ENCODE results near the genes STX1A, ABHD11, RFC2 and CASTOR2.

DNA sequence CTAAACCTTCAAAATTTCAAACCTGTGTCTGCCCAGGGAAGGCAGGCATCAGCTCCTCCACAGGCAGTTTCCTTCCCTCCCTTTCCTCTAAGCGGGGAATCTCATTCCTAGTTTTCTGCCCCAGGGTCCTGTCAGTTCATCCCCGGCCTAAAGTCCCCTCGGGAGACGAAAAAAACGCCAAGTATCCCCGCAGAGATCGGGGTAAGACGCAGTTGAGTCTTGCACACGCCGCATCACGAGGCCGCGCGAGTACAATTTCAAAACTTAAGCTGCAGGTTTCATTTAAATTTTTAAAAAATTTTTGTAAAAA, 998 bp downstream of the BAZ1B start:
- RRBS = no CpG with 5 or more reads among the region's 14 CpGs

GRCh38 chr7:73556899-73557289, 596 bp downstream of the BCL7B start:
- RRBS = 2% methylated on average over 14 of the region's 31 CpGs

GRCh38 chr7:73719416-73719922, at the start of gene STX1A:
Gene STX1A, minus strand, starts transcription at chr7:73719669.
- RRBS = 1% methylated on average over 40 of the region's 65 CpGs

DNA sequence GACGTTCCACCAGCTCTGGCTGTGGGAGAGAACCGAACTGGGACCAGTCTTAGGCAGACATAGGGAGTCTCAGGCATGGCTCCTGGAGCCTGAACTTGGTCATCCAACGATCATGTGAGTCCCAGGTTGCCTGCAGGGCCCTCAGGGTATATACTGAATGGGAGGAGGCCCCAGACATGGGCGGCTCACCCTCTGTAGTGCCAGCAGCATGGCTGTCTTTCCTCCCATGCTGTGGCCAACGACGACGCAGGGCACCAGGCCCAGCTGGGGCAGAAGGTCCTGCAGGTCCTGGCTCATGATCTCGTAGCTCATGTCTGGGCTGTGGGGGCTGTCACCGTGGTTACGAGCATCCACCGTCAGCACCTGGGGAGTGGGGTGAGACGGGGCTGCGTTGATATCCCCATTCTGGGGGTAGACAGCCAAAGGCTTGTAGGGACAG, 1.2 kb downstream of the ABHD11 start:
- RRBS = no CpG with 5 or more reads among the region's 13 CpGs

GRCh38 chr7:73737812-73738897, at the start of gene ABHD11:
Gene ABHD11, minus strand, starts transcription at chr7:73738802.
- RRBS = 1% methylated on average over 9 of the region's 60 CpGs

DNA sequence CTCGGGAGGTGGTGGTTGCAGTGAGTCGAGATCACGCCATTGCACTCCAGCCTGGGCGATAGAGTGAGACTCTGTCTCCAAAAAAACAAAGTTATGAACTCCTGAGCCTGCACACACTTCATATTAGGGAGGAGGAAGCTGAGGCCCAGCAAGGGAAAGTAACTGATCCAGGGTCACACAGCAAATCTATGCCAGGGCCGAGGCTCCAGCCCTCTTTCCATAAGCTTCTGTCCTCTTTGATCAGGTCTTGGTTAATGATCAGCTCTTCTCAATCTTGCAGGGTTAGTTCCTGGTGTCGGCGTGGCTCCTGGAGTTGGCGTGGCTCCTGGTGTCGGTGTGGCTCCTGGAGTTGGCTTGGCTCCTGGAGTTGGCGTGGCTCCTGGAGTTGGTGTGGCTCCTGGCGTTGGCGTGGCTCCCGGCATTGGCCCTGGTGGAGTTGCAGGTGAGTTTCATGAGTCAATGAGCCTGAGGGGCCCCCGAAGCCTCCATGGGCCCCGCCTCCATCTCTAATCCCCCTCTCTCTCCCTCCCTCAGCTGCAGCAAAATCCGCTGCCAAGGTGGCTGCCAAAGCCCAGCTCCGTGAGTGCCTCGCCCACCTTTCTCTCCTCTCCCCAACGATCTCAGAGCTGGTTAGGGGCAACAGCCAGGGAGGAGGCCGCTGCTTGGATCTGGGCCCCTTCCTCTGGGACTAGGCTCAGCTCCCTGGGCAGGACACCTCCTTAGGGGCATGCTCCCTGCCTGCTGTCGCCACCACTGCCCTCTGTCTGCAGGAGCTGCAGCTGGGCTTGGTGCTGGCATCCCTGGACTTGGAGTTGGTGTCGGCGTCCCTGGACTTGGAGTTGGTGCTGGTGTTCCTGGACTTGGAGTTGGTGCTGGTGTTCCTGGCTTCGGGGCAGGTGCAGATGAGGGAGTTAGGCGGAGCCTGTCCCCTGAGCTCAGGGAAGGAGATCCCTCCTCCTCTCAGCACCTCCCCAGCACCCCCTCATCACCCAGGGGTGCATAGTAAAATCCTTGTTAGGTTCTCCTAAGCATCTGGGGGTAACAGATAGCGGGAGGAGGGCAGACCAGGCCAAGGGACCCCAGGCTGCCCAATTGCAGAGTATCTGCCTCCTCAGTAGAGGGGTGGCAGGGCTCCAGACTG, 23.6 kb upstream of the LIMK1 start:
- RRBS = no CpG with 5 or more reads among the region's 26 CpGs

DNA sequence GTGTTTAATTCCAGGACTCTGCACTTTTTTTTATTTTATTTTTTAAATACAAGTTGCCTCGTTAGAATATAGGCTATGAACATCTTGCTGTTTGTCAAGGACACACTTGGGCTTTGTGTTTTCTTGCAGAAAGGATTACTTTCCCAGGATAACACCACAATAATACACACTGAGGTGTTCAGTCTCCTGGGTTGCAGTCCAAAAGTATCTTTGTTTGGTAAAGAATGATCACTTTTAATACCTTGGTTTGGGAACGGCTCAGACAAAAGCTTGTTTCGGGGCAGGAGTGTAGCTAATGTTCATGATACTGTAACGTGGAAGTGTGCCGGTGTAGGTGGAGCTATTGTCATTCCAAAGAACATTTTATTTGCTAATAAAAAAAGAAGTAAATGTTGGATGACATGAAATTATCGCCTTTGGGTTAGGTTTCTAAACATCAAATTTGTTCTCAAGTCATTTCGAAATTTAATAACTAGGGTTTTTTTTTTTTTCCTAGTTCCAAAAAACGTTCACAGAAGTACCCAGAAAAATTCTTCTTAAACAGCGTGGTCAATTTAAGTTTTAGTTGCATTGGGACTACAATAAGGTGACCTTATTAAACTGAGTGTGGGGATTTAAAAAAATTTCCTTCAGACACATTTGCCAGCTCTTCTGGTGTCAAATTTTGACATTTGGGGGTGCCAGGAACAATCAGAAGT, 1.2 kb downstream of the EIF4H start:
- RRBS = no CpG with 5 or more reads among the region's 9 CpGs

DNA sequence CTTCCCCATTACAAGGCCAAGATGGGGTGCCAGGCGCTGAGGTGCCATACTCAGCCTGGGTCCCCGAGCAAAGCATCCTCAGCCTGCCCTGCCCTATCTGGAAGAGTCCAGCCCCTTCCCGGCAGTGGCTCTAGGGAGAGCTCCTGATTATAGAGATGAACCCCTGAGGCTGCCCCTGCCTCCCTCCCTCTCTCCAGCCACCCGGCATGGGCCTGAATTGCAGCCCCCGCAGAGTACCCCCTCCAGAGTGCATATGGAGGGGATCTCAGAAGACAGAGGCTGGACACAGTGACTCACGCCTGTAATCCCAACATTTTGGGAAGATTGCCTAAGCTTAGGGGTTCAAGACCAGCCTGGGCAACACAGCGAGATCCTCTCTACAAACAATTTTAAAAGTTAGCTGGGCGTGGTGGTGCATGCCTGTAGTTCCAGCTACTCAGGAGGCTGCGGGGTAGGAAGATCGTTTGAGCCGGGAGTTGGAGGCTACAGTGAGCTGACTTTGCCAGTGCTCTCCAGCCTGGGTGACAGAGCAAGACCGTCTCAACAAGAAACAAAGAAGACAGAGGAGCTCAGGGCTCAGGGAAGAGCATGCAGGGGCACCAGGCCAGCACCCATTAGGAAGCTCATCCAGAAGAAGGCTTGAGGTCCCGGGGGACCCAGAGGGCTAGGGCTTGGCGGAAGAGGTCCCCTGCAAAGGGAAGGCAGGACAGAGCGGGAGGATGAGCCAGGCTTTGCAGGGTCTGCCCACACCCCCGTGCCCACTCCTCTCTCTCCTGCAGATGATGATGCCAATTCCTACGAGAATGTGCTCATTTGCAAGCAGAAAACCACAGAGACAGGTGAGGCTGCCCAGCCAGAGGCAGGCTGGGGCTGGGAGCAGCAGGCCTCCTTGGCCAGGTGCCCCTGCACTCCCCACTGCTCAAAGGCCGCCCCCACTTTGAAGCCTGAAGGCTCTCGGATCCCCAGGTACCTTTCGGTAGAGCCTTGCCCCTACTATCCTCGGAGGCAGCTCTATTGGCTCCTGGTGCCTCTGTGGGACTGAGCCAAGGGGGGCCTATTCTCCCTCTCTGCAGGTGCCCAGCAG, 13.5 kb downstream of the LAT2 start:
- RRBS = 91% methylated on average over 2 of the region's 21 CpGs

DNA sequence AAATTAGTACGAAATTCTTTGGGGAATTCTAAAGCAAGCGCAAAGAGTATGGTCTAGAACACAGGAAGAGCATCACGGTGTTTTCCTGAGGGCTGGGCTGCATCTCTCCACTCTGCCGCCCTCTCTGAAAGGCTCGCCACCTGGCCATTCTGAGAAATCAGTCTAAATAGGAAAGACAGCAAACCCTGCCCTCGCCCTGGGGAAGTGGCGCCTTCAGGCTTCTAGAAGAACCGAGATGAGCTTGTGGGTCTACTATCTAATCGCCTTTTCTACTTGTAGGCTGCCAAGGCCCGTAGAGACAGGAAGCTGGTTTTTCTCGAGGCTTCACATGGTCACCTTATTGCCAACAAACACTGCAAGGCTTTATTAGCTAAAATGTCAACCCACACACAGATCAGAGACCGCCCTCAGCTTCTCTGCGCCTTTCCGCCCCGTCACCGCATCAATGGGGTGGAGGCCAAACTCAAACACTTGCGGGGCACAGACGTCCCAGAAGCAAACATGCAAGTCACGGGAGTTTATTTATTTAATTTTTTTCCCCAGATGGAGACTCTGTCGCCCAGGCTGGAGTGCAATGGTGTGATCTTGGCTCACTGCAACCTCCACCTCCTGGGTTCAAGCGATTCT, 21.5 kb downstream of the LAT2 start:
- RRBS = no CpG with 5 or more reads among the region's 21 CpGs

- RRBS = 2% methylated on average over 31 of the region's 97 CpGs
These were observed at the start of gene RFC2 for GRCh38 chr7:74253967-74255137. Gene RFC2, minus strand, starts transcription at chr7:74254399.

GRCh38 chr7:74290076-74290974, 1.1 kb downstream of the CLIP2 start:
- RRBS = no CpG with 5 or more reads among the region's 32 CpGs

DNA sequence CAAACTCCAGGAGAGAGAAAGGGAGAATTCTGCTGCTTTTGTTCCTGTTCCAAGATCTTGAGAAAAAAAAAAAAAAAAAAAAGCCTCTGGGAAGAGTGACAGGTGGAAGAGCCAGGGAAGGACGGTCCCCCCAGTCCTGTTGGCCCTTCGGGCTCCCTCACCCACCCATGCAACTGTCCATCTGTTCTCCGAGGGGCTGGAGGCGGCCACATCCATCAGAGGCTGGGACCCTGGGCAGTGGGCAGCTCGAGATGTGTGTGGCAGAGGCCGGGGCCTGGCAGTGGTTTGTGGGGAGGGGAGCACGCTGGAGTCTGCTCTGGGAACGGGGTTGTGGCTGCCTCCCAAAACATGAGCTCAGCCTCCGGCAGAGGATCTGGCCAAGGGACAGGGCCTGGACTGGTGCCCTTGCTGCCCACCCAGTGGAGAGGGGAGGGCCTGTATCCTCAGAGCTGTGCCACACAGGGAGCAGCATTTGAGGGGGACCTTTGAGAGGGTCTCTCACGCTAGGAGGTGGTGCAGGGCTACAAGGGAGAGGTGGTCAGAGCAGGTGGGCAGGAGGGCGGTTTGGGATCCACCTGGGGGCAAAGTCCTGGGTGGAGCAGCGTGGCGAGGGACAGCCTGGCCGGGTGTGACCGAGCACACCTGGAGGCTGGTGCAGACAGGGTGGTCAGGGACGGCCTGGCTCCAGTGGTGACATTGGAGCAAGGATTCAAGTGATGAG, 35.7 kb downstream of the CLIP2 start:
- RRBS = 94% methylated on average over 3 of the region's 16 CpGs

DNA sequence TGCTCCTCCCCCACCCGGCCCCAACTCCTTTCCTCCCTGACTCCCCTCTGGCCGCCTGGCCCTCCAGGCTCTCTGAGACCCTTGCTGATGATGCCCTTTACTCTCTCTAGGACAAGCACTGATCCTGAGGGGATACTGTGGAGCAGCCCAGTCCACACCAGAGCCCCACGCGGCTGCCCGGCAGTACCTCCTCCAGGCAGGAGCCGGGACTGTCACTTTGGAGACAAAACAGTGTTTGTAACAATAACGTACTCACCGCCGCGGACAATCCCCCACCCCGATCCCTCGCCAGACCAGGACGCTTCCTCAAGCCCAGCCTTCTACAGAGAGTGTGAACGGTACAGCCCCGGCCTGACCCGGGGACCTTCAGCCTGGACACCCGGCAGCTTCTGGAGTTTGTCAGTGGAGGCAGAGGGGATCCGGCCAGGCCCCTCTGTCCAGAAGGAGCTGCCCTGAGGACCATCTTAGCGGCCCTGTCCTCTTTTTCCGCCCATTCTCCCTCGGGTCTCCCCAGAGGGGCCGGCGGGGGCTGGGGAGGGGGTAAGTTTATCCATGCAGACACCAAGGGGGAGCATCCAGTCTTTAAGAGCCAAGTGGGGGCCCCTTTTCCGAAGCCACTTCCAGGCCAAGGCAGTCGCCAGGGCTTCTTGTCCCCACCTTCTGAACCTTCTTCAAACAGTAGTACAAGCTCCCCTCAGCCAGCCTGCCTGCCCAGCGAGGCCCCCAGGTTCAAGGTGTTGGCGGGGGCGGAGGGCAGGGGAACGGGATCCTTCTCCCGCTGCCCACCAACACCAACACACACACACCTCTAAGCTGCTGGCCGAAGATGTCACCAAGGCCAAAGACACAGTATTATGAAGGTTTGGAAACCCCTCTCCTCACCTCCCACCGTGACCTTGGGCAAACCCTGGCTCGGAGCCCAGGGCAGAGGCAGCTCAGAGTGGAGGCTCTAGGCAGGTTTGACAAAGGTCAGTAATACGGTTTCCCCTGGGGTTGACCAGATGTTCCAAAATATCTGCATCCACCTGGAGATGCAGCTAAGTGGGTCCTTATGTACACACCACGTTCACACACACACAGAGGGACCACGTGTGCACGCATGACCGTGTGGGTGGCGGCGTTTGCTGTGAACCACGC, 49.6 kb upstream of the GTF2IRD1 start:
- RRBS = 100% methylated on average over 1 of the region's 41 CpGs

- RRBS = no CpG with 5 or more reads among the region's 13 CpGs
These were observed 41.5 kb downstream of the GTF2IRD1 start for GRCh38 chr7:74495094-74495728.

GRCh38 chr7:74569519-74569905, 88.0 kb upstream of the GTF2I start:
- RRBS = no CpG with 5 or more reads among the region's 7 CpGs

GRCh38 chr7:74704955-74705372, 47.4 kb downstream of the GTF2I start:
- RRBS = no CpG with 5 or more reads among the region's 1 CpG

- RRBS = no CpG with 5 or more reads among the region's 70 CpGs
These were observed 14.8 kb downstream of the NCF1 start for GRCh38 chr7:74788460-74789112.

GRCh38 chr7:74963847-74964792, at the start of gene CASTOR2:
Gene CASTOR2, plus strand, starts transcription at chr7:74964705.
- RRBS = no CpG with 5 or more reads among the region's 69 CpGs

DNA sequence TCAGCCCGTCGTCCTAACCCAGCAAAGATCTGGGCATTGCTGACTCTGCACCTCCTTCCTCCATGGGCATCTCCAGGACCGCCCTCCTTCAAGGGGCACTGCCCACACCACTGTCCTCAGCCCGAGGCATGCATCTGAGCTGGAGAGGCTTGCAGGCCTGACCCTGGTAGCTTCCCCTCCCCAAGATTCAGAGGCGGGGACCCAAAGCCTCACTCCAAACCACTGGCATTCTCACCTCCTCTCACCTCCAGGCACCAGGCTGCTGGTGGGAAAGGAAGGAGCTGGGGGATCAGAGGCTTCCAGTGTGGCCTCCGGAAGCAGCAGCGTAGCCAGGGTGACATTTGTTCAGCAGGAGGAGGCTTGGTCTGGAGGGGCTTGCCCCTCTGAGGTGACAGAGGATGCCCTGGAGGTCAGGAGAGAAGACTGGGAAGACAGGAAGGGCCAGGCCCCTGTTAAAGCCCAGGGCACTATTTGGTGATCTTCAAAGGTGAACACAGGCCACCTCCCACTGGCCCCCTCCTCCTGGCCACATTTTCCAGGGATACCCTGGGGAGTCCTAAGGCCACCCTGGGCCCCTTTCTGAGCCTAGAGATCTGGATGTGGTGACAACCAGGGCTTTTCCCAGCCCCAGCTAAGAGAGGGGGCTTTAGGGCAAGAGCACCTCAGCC, 44.8 kb downstream of the RCC1L start:
- RRBS = no CpG with 5 or more reads among the region's 7 CpGs

DNA sequence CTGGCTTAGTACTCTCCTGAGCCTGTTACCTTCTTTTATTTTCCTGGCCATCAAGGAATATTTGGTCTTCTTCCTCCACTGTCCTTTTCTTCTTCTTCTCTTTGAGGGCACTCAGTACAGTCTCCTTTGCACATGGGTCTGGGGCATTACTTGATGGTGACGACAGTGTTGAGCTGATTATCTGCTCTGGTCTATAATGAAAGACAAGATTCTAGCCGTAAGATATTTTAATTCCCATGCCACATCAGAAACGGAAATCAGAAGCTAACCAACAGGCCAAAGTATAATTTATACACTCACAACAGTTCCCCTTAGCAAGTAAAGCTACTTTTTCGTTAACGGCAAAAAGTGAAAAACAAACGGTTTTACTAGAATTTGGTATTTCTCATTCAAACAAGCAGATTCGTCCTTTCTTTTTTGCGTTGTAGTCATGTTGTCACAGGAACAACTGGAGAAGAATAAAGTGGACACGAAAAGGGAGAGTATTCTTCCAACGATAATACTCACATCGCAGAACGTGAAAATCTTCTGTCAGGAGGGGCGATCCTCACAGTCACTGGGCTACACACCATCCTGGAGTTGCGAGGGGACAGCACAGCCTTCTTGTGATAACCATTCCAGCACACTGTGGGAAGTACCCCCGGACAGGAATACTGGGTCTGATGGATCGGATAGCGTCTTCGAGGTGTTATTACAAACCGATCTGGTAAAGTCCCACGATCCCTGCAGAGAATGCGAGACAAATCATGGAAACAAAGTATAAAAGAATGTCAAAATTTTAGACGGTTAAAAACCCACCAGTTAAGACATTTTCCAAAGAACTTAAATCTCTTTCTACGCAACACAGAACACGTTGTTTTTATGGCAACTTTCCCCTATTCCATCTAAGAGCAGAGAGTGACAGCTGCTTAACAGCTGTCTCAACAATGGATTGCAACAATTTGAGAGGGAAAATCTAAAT, 44.9 kb downstream of the POM121C start:
- RRBS = no CpG with 5 or more reads among the region's 24 CpGs